Suprapubic skin (tissue), 4 donors: ENCODE measurements around a stretch of chr20.

DNA sequence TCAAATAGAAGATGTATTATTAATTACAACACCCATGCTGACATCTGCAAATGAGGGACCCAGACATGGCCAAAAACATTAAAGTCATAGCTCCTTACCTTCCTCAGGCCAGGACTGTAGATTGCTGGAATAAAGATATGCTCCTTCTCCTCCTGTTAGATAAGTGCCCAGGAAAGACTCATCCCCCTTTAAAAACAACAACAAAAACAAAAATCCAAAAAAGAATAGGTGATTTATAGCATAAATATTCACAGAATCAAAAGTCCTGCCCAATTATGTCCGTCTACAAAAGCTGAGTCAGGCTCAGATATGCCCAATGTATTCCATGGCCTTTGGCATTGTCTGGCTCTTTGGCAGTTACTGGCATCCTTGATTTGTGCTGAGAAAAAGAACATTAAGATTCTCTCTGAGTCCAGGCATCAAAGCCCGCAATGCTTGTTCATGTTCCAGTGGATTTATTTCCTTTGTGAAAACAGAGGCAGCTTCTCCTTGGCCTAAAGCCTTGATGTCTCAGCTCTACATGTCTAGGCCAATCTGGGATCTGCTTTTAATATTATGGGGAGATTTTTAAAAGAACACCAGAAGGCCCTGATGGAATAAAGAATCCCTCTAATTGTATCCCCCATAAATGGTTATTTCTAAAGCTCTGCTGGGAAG, 76.1 kb upstream of the SLC4A11 start:
- PRO-cap = no peak
- RAMPAGE, long total RNA, 4 experiments = no peak in any of the 4 experiments

GRCh38 chr20:3383143-3383473, 24.4 kb downstream of the DNAAF9 start:
- PRO-cap = no peak
- RAMPAGE, long total RNA, 4 experiments = no peak in any of the 4 experiments

GRCh38 chr20:3479754-3480612, 9.2 kb downstream of the ATRN start:
- PRO-cap = no peak
- RAMPAGE, long total RNA, 4 experiments = start-site peak on the plus strand in 2 of 4 experiments, at chr20:3479761-3480648 at its widest, 5 to 19 reads per replicate

GRCh38 chr20:3545468-3545836, 74.6 kb downstream of the ATRN start:
- PRO-cap = no peak
- RAMPAGE, long total RNA, 4 experiments = no peak in any of the 4 experiments

- PRO-cap = no peak
- RAMPAGE, long total RNA, 4 experiments = no peak in any of the 4 experiments
Observed at GRCh38 chr20:3652901-3653272, 10.3 kb downstream of the GFRA4 start.

GRCh38 chr20:3765664-3766080, 1.9 kb downstream of the ADISSP start:
- PRO-cap = no peak
- RAMPAGE, long total RNA, 4 experiments = no peak in any of the 4 experiments

DNA sequence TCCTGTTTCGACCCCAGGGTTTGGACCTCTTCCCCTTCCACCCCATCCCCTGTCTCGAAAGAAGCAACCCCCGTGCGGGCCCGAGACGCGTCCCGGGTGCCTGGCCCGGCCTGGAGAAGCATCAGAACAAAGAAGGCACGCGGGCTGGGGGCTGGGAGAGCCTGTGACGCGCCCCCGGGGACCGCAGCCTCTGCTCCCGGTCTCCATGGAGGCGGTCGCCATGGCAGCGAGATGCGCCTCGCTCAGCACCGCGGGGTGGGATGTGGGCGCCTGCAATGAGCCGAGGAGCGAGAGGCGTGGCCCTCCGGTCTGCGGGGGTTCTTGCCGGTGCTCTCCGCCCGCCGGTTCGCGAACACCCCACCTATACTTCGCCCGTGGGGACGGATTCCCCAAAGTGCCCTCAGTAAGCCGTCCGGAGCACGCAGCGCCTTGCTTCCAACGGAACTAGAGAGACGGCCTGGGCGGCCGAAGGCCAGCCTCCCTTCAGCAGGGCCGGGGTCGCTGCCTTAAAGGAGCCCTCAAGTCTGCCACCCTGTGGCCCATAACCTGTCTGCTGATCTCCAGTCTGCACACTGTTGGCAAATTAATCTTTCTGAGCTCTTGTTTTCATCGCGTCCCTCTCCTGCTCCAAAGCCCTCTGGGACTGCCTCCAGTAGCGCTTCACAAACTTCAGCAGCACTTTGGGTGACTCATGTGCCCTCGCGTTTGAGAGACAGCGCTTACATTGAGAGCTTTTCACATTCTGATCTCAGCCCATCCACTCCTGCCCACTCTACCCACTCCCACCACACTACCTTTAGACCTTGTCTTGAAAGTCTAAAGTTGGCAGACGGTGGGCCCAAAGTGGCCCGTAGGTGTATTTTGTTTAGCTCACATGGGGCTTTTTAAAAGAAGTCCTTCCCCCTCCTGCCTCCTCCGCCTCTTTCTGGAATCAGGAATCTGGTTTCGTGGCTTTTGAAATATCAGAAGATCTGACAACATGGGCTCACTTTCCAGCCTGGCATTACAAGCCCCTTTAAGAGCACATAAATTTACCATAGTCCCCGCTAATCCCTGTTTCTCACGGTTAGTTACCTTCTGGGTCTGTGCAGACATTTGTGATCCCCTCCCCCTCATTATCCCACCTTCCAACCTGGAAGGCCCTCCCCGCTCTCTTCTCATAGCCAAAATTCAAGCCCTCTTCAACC, 1.1 kb upstream of the ADISSP start:
- PRO-cap = unidirectional peak, minus-strand start at position 446 of the sequence; unidirectional peak, minus-strand start at position 574 of the sequence; unidirectional peak, minus-strand start at position 639 of the sequence
- RAMPAGE, long total RNA, 4 experiments = no peak in any of the 4 experiments

DNA sequence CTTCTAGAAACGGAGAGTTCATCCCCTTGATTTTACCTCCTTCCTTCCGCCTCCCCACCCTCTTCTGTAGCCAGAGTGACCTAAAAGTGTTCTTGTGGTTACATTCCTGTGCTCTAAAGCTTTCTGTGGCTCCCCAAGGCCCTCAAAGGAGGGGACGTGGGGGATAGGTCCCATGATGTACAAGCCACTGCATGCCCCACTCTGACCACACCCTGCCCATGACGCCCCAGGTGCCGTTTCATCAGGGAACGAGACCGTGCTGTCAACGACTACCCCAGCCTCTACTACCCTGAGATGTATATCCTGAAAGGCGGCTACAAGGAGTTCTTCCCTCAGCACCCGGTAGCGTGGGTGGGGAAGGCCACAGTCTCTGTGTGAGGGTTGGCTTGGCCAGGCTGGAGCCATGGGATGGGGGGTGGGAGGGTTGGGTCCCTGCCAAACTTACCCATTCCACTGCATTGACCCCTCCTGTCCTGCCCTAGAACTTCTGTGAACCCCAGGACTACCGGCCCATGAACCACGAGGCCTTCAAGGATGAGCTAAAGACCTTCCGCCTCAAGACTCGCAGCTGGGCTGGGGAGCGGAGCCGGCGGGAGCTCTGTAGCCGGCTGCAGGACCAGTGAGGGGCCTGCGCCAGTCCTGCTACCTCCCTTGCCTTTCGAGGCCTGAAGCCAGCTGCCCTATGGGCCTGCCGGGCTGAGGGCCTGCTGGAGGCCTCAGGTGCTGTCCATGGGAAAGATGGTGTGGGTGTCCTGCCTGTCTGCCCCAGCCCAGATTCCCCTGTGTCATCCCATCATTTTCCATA, 8.4 kb downstream of the CDC25B start:
- PRO-cap = no peak
- RAMPAGE, long total RNA, 4 experiments = no peak in any of the 4 experiments

DNA sequence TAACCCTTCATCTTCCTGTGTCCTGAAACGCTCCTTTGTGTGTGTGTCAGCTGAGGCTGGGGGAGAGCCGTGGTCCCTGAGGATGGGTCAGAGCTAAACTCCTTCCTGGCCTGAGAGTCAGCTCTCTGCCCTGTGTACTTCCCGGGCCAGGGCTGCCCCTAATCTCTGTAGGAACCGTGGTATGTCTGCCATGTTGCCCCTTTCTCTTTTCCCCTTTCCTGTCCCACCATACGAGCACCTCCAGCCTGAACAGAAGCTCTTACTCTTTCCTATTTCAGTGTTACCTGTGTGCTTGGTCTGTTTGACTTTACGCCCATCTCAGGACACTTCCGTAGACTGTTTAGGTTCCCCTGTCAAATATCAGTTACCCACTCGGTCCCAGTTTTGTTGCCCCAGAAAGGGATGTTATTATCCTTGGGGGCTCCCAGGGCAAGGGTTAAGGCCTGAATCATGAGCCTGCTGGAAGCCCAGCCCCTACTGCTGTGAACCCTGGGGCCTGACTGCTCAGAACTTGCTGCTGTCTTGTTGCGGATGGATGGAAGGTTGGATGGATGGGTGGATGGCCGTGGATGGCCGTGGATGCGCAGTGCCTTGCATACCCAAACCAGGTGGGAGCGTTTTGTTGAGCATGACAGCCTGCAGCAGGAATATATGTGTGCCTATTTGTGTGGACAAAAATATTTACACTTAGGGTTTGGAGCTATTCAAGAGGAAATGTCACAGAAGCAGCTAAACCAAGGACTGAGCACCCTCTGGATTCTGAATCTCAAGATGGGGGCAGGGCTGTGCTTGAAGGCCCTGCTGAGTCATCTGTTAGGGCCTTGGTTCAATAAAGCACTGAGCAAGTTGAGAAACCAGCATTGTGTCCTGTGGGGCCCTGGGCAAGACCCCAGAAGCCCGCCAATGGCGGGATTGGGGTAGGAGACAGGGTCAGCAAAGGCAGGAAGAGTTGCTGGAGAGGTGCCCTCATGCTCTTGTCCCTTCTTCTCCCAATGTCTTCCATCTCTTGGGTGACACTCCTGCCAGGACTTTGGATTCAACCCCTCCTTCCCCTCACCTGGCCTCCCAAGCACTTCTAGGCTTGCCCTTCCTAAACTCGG, 9.5 kb downstream of the CDC25B start:
- PRO-cap = no peak
- RAMPAGE, long total RNA, 4 experiments = no peak in any of the 4 experiments

GRCh38 chr20:3866374-3867301, 20.0 kb downstream of the MAVS start:
- PRO-cap = no peak
- RAMPAGE, long total RNA, 4 experiments = no peak in any of the 4 experiments

DNA sequence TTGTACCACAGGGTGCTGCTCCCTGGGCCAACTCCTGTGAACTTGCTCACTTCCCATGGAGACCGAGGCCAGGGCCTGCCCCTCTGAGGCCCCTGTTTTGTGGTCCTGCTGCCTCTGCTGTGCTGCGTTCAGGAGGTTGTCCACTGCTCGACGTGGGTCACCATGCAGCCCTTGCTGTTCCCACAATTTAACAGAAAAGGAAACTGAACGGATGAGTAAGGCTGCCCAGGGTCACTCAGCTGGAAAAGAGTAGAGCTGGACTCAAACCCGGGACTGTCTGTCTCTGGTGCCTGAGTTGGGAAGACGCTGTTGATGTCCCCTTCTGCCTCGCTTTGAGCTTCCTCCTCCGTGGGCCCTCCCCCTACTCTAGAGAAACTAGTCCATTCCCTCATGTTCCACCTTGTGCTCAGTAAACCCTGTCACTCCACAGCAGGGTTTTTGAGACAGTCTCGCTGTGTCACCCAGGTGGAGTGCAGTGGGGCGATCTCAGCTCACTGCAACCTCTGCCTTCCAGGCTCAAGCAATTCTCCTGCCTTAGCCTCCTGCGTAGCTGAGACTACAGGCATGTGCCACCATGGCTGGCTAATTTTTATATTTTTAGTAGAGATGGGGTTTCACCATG, 35.7 kb downstream of the PANK2 start:
- PRO-cap = no peak
- RAMPAGE, long total RNA, 4 experiments = no peak in any of the 4 experiments

- PRO-cap = no peak
- RAMPAGE, long total RNA, 4 experiments = start-site peak on the plus strand in 1 of 4 experiments, at chr20:3925887-3925897 at its widest, 44 reads per replicate
Observed at GRCh38 chr20:3925437-3926151, 36.4 kb downstream of the PANK2 start.

GRCh38 chr20:3986123-3986671, 29.2 kb downstream of the RNF24 start:
- PRO-cap = no peak
- RAMPAGE, long total RNA, 4 experiments = no peak in any of the 4 experiments

- PRO-cap = no peak
- RAMPAGE, long total RNA, 4 experiments = no peak in any of the 4 experiments
Observed at GRCh38 chr20:4013857-4014651, 1.3 kb downstream of the RNF24 start.

GRCh38 chr20:4167587-4168257, 19.1 kb downstream of the SMOX start:
- PRO-cap = no peak
- RAMPAGE, long total RNA, 4 experiments = no peak in any of the 4 experiments

DNA sequence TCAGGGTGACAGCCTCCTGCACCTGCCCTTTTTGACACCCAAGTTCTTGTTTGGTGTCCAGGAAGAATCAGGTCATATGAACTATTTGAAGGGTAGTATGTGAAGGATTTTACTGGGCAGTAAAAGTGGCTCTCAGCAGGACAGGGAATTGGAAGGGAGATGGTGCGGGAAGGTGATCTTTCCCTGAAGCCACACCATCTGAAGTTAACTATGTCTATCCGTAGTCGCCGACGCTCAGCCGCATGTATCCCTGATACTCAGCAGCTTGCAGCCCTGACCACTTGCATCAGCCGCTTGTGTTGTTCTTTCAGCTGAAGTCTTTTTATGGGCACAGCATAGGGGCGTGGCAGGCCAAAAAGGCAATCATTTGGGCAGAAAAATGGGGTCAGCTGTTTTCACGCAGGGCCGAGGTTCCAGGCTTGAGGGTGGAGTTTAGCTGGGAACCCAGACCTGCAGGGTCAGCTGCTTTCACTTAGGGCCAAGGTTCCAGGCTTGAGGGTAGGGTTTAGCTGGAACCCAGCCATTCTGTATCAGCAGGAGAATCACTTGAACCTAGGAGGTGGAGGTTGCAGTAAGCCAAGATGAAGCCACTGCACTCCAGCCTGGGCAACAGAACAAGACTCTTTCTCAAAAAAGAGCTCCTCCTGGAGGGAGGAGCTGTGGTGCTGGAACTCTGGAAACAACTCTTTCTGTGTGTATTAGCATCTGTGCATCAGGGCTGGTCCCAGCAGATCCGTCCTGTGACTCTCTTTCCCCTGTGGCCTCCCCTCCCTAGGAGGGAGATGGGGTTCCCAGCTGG, 21.6 kb upstream of the PRNP start:
- PRO-cap = no peak
- RAMPAGE, long total RNA, 4 experiments = no peak in any of the 4 experiments

DNA sequence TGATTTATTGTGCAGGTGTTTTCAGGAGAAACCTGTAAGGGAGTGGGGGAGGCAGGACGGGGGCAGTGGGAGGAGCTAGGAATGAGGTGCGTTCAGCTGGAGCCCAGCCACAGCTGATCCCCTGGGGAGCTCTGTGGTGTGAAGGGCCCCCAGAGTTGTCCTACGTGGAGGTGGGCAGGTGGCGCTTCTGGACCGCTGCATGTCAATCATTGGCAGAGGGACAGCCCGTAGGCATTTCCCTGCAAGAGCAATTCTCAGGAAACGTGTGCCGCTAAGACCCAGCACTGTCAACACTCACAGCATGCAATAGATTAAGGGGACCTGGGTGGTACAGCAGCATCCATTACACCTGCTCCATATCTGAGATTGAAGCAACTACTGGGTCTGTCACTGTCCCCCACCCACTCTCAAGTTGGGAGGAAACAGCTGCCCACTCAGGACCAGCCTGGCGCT, 13.7 kb downstream of the RASSF2 start:
- PRO-cap = no peak
- RAMPAGE, long total RNA, 4 experiments = no peak in any of the 4 experiments

- PRO-cap = no peak
- RAMPAGE, long total RNA, 4 experiments = no peak in any of the 4 experiments
Observed at GRCh38 chr20:4828815-4829372, 5.5 kb upstream of the RASSF2 start.

DNA sequence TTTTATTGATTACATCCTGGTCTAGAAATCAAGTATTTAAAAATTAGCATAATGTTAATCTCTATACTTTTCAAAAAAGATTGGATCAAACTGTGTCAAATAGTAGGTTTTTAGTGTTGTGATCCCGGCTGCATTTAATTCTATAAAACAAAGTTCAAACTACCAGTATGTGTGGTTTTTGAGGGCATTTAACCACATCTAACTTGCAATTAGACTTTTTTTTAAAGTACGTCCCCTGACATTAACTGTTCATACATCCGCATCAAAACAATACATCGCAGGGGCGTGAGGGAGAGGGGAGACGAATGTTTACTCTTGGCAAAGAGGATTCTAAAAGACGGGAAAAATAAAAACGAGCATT, 674 bp downstream of the TMEM230 start:
- PRO-cap = no peak
- RAMPAGE, long total RNA, 4 experiments = no peak in any of the 4 experiments

GRCh38 chr20:5135358-5136013, 8.7 kb downstream of the CDS2 start:
- PRO-cap = no peak
- RAMPAGE, long total RNA, 4 experiments = no peak in any of the 4 experiments